SJSA1 (cell line): ENCODE measurements around a stretch of chr10.

DNA sequence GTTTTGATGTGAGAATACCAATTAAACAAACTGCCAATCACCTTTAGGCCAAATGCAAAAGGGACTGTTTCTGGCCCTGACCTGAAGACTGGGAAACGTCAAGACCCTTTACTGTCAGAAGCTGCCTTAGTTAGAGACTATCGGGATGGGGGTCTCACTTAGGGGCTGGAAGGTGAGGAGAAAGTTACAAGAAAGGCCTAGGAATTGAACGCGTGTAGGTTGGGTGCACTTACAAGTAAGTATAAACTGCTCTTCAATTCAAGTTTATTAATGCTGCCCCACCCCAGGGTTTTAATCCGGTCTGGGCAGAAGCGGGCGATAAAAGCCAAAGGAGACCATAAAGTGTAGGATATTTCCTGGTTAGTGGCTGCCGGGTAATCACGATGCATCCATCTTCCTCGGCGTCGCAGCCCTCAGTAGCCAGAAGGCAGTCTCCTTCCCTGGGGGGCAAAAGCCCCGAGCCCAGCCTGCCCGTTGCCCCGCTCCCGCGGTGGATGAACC lies 840 bp downstream of the TM9SF3 start:
- RAMPAGE, long total RNA = no peak

DNA sequence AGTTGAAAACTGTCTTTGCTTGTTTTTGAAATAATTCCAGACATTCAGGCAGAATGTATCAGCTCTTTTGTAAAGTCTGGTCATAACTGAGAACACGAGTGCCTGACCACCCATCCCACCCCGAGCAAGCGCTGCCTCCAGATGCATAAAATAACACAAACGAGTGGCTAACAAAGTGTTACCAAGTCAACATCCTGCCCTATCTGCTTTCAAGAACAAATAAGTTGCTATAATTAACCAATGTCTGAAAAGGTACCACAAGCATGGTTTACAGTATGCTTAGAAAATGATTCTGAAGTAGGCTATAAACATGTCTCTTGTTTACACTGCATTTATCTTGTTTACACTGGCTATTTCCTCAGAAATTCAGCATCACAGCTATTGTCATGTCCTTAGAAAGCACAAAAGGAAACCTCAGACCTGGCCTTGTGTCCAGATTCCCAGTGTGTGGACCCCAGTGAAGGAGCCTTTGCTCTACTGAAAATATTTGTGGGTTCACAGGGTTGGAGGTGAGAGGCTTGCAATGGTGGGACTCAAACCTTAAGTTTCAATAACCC lies 49.5 kb downstream of the PIK3AP1 start:
- RAMPAGE, long total RNA = no peak

DNA sequence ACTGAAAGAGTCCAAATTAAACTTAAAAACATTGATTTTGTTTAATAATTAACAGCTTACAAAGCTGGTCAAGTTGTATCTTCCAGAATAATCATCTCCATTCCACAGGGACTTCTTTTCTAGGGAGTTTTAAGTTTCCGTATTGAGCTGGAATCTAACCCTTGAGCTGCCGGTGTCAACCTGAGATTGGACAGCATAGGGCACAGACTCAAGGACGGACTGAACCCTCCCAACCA lies 43.7 kb downstream of the PIK3AP1 start:
- RAMPAGE, long total RNA = no peak

DNA sequence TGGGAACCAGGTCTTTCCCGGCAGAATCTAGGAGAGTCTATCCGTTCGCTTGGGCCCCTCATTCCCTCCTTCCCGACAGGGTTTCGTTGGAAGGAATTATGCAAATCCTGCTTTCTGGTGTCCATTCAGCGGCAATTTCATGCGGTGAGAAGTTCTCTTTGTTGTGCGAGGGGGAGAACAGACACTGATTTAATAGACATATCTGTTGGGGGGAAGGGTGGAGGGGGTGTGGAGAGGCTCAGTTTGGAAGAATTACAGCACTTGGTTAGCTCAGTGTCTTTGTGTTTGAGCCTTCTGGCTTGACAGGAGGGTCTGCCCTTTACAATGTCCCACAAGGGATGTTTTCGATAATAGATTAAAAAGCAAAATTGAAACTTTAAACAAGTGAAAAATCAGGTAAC lies 1.6 kb downstream of the LCOR start:
- RAMPAGE, long total RNA = no peak

DNA sequence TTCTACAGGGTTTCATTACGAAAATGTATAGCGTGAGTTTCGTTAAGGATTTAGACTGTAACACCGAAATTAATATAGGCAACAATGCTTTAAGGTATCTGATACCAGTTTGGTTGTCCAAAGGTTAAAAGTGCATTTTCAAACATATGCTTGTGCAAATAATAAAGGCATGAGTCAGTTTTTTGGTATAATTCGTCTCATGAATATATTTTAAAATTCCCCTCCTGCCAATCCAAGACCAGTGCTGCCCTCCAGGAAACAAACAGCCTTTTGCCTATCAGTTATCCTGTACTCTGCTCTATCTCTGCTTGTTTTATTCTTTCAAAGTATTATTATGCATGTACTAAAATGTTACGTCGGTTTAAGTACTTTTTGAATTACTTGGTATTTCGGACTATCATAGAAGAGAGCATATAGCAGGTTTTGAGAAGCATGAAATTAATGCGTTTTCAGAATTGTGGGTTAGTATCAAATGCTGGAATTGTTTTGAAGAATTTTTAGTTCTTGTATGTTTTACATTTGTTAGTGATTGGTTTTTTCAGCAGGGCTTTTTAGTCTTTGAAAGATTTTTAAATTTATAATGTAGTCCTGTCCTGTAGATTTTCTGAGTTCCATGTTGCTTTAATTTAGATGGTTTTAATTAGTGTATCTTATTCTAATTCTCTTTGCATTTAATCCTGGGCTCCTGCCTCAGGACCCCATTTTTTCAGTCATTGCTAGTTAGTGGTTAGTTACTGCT lies 2.2 kb downstream of the LCOR start:
- RAMPAGE, long total RNA = no peak

DNA sequence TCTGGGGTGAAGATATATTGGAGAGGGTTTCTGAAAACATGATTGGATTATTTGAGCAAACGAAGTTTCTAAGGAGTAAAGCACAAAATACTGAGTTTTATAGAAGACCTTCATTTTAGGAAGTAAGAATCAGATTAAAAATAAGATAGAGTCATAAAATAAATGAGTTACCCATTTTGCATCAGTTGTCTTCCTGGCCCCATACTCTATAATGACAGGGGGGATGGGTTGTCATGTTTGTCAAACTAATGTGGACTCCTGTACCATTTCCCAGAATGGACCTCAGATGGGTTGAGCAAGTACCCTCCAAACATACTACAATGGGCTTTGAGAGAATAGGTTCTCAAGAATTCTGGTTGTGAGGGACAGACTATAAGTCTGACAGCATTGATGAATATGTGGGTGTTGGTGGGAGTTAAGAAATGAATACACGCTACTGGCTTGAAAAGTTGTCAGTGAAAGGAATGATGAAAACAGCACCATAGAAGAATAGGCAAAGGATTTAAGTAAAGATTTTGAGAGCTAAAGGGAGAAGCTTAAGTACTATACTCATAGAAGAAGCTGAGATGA lies 86.0 kb downstream of the LCOR start:
- RAMPAGE, long total RNA = no peak

- RAMPAGE, long total RNA = no peak
These were observed 89.5 kb downstream of the LCOR start for GRCh38 chr10:96921582-96922030.

- RAMPAGE, long total RNA = no peak
These were observed 152.6 kb downstream of the LCOR start for GRCh38 chr10:96984712-96985118.

GRCh38 chr10:97291775-97292059 lies 720 bp downstream of the ARHGAP19 start:
- RAMPAGE, long total RNA = no peak

- RAMPAGE, long total RNA = no peak
These were observed 1.5 kb upstream of the ARHGAP19 start for GRCh38 chr10:97293755-97294484.

DNA sequence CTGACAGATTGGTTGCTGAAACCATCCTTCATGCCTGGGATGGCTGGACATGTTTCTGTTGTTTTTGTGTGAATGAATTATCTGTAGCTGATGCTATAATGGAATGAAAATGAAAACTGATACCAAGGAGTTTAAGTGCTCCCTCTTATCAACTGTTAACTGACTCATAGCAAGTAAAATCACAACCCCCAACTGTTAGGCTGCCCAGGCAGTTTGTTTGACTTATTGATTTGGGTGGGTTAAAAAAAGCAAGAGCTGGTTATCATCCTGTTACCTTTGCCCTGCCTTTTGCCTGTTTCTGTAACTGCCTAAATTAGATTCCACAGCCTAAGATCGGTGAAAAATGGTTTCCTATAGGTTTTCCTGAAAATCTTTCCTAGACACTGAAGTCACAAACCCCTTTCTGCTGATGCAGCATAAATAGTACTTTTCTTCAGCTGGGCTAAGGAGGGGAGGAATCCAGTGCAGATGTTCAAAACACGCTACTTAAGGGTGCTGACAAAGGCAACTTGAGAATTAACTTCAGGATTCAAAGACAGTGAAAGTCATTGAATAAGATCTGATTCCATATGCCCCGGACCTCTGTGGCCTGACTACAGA lies 5.7 kb downstream of the FRAT2 start:
- RAMPAGE, long total RNA = no peak

DNA sequence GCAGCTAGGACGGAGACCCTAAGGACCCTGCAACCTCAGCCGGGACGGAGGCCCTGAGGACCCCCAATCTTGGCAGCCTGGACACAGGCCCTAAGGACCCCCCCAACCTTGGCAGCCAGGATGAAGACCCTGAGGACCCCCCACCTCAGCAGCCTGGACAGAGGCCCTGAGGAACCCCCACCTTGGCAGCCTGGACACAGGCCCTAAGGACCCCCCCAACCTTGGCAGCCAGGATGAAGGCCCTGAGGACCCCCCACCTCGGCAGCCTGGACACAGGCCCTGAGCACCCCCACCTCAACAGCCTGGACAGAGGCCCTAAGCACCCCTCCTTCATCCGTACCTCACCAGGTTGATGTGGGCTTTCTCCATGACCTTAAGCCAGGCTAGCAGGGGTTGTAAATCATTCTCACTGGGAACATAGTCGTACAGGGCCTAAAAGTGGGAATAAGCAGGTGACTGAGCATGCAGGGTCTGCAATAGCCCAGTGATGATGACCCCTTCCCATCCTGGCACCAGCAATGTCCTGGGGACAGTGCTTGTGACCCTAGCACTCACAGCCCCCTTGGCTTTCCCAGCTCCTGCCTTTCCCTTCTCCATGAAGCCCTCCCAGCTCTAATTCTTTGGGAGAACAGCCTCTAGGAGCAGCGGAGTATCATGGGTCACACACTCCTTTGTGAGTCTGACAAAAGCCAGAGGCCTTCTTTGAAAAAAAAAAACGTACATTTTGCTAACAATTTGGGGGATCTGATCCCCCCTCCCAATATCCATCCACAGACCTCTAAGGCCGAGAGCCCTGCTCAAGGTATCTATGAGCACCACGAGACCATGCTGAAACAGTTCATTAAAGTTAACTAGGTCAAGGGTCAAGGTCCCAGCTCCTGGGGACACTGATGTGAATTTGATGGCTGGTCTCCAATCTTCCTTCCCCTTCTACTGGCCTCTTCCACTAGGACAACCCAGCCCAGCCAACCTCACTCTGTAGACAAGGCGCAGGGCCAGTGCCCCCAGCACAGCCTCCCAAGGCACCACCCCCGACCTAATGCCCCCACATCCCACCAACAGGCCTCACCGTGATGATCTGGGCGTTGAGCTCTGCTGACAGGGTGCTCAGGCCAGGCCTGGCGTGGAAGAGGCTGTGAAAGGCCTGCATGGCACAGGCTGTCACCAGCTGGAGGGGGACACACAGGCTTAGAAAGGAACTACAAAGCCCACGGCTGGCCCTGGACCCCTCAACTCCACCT lies 15.9 kb downstream of the RRP12 start:
- RAMPAGE, long total RNA = no peak

- RAMPAGE, long total RNA = no peak
These were observed 1.0 kb downstream of the RRP12 start for GRCh38 chr10:97399978-97400633.

GRCh38 chr10:97413681-97414487 lies 12.1 kb upstream of the PGAM1 start:
- RAMPAGE, long total RNA = no peak

DNA sequence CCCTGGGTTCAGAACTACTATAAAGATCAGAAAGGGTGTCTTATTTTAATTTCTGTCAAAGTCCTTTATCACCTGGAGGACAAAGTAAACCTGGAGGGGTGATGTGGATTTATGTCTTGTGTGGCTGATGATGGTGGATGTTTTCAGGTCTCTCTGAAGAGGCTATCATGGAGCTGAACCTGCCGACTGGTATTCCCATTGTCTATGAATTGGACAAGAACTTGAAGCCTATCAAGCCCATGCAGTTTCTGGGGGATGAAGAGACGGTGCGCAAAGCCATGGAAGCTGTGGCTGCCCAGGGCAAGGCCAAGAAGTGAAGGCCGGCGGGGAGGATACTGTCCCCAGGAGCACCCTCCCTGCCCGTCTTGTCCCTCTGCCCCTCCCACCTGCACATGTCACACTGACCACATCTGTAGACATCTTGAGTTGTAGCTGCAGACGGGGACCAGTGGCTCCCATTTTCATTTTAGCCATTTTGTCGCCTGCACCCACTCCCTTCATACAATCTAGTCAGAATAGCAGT lies 6.3 kb downstream of the PGAM1 start:
- RAMPAGE, long total RNA = no peak

DNA sequence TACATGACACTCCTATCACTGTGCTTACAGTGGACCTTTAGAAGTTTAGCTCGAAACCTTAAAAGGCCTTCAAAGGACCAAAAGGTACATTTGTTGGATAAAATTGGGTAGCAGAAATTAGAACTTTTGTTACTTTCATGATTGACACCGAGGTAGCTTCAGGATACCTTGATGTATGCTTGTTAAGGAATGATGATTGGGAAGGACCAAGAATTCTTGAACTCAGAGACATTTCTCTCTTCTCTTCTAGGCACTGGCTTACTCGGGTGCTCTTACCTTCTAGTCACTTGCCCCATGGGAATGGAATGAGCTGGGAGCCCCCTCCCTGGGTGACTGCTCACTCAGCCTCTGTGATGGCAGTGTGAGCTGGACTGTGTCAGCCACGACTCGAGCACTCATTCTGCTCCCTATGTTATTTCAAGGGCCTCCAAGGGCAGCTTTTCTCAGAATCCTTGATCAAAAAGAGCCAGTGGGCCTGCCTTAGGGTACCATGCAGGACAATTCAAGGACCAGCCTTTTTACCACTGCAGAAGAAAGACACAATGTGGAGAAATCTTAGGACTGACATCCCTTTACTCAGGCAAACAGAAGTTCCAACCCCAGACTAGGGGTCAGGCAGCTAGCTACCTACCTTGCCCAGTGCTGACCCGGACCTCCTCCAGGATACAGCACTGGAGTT lies 10.7 kb downstream of the ZDHHC16 start:
- RAMPAGE, long total RNA = no peak

- RAMPAGE, long total RNA = no peak
These were observed 13.3 kb downstream of the ZDHHC16 start for GRCh38 chr10:97459112-97459929.

DNA sequence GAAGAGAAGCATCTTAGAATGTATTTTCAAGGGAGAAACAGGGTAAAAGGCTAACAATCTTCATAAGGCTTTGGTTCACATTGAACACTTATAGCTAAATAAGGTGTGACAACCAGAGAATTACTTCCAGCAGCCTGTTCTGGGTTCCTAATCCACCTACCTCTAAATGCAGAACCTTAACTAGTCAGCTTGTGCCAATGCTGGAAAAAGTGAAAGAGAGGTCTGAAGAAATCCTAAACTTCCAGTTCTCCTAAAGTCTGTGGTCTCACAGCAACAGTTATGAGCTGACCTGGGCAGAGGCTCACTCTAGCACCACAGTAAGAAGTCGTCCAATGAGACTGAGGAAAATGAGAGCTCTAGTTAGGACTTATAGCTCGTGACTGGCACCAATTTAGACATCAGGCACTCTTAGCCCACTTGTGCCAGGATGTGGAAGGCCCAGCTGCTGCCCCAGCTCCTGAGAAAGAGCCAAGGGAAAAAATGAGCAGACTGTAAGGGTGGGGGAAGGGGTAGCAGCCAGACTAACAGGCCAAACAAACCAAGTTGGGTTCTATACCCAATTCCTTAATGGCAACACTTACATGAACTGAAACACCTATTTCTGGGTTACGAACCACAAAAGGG lies 7.7 kb downstream of the MMS19 start:
- RAMPAGE, long total RNA = no peak

DNA sequence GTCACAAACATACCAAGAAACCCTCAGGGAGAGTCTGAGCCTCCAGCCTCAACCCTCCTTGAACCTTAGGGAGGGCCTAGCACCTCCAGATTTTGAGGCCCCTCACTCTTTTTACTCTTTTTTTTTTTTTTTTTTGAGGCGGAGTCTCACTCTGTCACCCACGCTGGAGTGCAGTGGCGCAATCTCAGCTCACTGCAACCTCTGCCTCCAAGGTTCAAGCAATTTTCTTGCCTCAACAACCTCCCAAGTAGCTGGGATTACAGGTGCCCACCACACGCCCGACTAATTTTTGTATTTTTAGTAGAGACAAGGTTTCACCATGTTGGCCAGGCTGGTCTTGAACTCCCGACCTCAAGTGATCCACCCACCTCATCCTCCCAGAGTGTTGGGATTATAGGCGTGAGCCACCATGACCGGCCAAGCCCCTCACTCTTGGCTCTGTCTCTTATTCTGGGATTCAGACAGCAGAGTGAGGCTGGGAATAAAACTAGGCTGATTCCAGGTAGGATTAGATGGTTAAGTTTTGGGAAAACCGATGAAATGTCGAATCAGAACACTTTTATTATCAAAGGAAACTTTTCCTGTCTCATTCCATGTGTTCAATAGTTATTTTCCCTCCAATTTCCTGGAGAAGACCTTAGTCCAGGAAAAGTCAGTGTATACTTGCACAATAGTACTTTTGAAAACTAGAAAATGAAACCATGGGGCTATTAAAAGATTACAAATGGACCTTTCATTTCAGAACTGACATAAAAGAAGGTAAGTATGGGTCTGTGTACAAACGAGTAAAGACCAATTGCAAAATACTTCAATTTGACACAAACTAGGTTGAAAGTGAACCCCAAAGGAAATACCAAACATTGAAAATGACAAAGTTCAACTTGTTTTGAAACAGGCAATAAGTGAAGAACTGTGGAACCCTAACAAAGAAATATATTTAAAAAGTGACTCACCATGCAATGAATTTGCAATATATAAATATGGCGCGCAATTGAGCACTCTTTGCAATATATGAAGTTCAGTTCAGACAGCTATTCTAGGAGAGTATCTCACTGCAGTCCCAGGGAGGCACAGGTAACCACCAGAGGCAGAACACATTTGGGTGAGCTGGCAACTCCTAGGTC lies 2.3 kb downstream of the AVPI1 start:
- RAMPAGE, long total RNA = no peak

DNA sequence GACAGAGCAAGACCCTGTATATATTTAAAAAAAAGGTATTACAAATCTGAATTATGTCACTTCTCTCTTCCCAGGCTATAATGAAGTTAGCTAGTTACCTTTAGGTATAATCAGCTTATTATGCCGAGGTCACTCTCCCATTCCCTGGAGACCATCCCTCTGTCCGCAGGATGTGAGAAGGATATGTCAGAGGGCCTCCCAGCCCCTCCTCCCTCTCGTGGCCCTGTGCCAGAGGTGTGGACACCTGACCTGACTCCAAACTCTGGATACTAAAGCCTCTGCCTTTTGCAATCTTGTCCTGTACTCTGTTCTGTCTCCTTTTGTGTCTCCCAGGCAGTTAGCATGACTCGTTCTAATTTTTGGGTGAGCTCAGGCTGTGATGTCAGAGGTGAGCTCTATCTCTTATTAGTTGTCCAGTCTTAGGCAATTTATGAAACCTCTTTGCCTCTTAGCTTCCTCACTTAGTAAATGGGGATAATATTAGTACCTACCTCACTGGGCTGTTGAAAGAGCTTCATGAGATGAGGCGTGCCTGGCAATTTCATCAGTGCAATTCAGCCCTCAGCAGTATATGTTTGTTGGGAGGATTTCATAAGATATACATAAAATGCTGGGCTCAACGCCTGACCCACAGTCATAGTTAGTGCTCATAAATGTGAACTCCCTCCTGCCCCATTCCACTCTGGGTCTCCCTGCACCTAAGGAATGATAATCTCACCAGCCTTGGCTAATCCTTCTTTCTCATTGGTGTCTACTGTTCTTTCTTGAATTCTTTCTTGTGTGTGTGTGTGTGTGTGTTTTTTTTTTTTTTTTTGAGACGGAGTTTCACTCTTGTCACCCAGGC lies 10.9 kb downstream of the MARVELD1 start:
- RAMPAGE, long total RNA = no peak